Camera-type eye (tissue), 1 donor: ENCODE measurements around the genes TAS2R38 and TAS2R40.

DNA sequence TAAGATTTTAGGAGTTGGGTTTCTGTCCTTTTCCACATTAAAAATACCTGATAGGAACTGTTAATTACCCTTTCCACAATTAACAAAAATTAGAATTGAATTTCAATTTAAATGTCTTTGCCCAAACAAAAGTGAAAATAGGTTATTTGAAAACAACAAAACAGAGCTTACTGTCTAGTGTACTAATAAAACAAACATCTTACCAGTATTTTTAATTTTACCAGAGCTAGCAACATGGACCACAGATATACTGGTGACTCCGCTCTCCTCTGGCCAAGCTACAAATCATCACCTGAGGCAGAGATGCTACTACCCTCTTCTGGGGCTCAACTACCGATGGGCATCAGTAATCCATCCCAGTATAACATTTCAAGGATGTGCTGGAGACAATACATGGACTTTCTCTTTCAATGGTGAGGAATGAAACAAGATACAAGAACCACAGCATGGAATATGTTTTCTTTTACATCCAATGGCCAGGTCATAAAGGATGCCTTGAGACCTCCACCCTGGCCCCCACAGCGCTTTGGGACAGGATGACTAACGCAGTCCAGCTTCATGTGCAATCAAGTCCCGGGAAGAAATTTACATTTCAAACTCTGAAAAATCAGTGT, 24.9 kb downstream of the NDUFB2 start:
- RAMPAGE, long total RNA: no peak

- RAMPAGE, long total RNA: no peak
Observed at GRCh38 chr7:140852780-140853406, 71.8 kb downstream of the BRAF start.

- RAMPAGE, long total RNA: no peak
Observed at GRCh38 chr7:140911131-140911510, 13.6 kb downstream of the BRAF start.

- RAMPAGE, long total RNA: no peak
Observed at GRCh38 chr7:141032490-141033002, 17.8 kb upstream of the MRPS33 start.

- RAMPAGE, long total RNA: no peak
Observed at GRCh38 chr7:141076349-141076761, 2.5 kb downstream of the TMEM178B start.

GRCh38 chr7:141662965-141663835, 38.8 kb downstream of the DENND11 start:
- RAMPAGE, long total RNA: no peak

GRCh38 chr7:141664362-141665574, 37.2 kb downstream of the DENND11 start:
- RAMPAGE, long total RNA: no peak

- RAMPAGE, long total RNA: no peak
Observed at GRCh38 chr7:141695603-141696314, 6.2 kb downstream of the DENND11 start.

- RAMPAGE, long total RNA: no peak
Observed at GRCh38 chr7:141973662-141974122, at the start of gene TAS2R38. Gene TAS2R38 (minus strand): TSS chr7:141973773.

DNA sequence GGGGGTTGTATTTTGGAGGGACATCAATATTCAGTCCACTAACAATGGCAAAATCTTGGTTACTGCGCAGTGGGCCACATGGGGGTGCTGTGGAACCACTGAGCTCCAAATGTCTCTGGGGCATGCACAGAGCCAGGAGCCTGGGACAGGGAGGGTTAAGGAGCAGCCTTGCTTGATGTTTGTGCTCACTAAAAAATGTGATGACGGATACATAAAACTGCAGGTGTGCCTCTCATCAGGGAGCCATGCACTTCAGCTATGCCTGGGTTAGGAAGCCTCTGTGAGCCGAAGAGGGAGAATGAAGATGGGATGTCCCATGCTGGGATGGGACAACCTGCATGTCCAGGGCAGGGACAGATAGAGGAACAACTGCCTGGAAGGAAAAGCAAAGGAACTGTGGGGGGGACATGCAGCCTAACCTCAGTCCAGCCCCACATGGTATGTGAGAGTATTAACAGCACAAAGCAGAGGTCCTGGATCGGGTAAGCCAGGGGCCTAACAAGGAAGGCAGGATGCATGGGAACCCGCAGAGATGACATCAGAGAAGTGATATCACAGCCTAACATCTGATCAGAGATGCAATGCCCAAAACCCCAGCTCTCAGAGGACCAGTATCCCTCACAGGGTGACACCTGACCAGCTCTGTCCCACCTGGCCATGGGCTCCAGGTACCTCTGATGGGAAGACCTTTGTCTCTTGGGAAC, 62.4 kb upstream of the PRSS58 start:
- RAMPAGE, long total RNA: no peak

DNA sequence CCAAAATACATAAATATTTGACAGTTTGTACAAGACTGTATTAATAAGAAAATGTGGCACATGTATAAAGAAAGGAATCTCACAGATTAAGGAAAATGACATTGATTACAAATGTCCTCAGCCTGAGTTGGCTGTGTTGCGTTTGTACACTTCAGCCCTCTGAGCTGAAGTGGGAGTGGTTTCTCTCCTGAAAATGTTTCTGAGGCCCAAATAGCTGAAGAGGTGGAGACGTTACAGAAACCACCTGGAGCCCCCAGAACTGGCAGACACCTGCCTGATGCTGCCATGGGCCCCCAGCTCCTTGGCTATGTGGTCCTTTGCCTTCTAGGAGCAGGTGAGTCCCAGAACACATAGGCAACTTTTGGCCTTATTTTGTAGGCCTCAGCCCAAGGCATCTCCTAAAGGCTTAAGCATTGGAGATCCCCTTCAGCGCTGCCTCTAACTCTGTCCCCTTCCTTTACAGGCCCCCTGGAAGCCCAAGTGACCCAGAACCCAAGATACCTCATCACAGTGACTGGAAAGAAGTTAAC, 34.1 kb upstream of the PRSS1 start:
- RAMPAGE, long total RNA: no peak

- RAMPAGE, long total RNA: no peak
Observed at GRCh38 chr7:142717549-142717748, 31.8 kb upstream of the PRSS1 start.

DNA sequence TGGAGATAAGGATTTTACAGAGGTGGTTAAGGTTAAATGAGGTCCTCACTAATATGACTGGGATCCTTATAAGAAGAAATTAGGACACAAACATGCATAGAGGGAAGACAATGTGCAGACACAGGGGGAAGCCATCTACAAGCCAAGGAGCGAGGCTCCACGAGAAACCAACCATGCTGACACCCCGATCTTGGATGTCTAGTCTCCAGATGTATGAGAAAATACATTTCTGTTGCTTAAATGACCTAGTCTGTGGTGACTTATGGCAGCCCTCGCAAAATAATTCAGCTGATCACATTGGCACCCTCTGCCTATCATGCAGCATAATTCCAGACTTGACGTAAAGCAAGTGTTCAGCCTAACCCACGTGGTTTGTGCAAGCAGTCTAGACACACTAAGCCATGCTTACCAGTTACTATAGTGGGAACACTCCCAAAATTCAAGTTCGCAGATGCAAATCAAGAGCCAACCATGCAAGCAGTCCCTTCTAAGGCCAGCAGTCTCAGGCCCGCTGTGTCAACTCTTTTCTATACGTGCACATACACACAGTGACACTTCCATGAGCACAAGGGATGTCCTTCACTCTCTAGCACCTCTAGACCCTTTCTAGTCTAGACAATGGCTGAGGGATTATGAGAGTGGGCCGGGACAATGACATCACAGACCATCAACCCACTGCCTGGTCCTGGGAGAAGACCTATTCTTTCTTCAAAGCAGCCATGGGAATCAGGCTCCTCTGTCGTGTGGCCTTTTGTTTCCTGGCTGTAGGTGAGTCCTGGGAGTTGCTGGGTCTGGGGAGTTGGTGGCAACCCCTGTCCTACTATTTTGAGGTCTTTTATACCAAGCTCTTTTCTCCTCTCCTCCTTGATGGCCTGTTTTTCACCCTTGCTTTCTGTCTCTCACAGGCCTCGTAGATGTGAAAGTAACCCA, 29.0 kb upstream of the PRSS1 start:
- RAMPAGE, long total RNA: no peak

DNA sequence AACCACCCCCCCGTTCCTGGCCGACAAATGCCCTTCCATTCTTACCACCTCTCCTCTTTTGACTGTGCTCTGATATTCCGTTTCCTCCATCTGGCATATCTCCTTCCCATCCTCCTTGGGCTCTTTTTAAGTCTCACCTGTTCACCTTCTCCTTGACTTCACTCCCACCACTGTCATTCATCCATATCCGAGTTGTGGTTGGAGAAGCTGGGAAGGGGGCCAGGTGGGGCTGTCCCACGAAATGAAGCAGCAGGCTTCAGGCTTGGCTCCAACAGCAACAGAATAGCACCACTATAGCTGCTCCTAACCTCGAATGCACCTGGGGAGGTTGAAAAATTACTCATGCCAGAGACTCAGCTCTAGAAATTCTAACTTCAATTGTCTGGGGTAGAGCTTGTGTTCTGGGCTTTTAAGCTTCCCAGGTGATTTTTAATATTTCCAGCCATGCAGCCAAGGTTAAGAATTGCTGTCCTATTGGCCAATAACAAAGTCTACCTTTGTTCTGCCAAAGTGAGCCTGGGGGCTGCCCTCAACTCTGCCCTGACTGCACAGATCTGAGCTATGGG, 364 bp downstream of the PRSS1 start:
- RAMPAGE, long total RNA: no peak

- RAMPAGE, long total RNA: no peak
Observed at GRCh38 chr7:142796932-142797896, 26.4 kb downstream of the PRSS2 start.

GRCh38 chr7:142799223-142799462, 28.4 kb downstream of the PRSS2 start:
- RAMPAGE, long total RNA: no peak

- RAMPAGE, long total RNA: no peak
Observed at GRCh38 chr7:142808235-142809203, 37.7 kb downstream of the PRSS2 start.

GRCh38 chr7:142874778-142875249, 10.7 kb downstream of the TRPV6 start:
- RAMPAGE, long total RNA: no peak

DNA sequence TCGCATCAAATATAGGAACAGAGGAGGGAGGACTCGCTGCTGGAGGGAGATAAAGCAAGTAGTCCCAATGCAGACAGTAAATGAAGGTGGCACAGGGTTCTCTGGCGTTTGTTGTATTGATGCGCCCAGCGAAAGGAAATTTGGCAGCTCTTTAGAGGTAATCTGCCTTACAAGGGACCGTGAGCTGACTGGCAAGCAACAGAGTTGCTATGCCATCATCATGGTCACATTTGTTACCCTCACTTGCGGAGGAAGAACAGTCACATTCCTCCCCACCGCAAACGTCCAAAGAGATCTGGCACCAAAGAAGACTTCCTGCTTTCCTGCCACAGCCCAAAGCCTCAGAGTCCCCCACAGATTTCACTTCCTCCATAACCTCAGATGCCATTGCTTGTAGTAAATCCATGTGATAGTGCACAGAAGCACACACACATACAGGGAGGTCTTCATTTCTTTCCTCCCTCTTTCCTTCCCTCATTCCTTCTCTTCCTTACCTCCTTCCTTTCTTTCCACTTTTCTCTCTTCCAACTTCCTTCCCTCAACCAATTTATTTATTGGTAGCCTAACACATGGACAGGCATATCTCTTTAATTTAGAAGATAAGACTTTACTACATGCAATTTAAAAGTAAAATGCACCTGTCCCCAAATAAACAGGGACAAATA, 15.9 kb upstream of the TAS2R40 start:
- RAMPAGE, long total RNA: no peak

GRCh38 chr7:143221737-143222090, at the start of gene TAS2R40:
Gene TAS2R40 (plus strand): TSS chr7:143222037.
- RAMPAGE, long total RNA: no peak